M059J (cell line): Measurements from ENCODE around the genes CCDC195 and COL4A4.

DNA sequence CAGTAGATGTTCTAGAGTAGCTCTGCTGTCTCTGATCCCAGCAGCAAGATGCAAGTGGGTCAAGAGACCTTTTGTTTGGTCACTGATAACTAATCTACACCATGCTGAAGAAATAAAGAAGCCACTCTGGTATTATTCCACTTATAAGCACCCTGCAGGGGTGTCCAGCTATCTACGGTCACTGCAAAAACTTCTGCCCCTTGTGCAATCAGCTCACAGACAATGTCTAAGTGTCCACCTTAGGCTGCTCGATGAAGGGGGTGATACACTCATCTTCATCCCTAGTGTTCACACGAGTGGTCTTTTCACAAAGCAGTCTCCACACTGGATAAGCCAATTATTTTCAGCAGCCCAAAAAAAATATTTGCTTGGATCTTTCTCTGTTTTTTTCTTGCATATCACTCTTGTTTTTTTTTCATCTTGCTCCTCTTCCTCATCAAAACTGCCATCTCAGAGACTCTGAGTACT lies 85.6 kb downstream of the CUL3 start:
- RAMPAGE, long total RNA: no peak

DNA sequence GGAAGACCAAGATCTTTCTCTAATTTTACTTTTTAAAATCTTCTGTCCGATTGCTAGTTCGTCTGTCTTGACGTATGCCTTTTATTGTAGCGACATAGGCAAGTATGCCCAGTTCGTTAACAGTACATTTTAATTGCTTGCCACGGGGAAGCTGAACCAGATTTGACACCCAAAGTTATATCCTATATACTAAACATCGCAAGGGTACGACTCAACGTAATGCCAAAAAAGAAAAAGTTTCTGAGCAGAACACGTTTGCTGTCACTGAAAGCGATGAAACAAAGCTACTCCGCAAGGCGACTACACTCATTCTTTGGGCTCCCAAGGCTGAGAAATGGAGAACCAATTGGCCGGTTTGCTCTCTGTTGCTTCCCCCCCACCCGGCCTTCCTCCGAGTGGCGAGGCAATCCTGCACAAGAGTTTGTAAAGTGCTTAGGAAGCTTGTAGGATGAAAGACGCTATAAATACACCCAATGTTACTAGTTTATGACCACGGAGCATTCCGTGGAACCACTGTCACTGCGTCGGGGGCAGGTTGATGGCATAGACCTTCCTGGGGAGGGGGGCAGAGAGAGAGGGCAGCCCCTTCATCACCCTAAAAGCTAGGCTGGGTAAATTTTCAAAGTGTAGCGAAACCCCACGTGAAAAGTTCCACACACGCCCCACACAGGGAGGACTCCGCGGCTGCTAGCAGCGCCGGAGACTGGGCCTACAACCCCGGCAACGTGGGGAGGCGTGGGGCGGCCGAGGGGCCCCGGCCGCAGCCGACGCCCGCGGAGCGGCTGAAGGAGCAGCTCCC lies 1.1 kb downstream of the CUL3 start:
- RAMPAGE, long total RNA: no peak

DNA sequence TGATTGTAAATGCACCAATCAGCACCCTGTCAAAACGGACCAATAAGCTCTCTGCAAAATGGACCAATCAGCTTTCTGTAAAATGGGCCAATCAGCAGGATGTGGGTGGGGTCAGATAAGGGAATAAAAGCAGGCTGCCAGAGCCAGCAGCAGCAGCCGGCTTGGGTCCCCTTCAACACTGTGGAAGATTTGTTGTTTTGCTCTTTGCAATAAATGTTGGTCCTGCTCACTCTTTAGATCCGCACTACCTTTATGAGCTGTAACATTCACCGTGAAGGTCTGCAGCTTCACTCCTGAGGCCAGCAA lies 59.7 kb downstream of the CCDC195 start:
- RAMPAGE, long total RNA: no peak

- RAMPAGE, long total RNA: no peak
Measured at GRCh38 chr2:224716153-224716545, at the start of gene CCDC195. Gene CCDC195 (minus strand): TSS chr2:224716365.

DNA sequence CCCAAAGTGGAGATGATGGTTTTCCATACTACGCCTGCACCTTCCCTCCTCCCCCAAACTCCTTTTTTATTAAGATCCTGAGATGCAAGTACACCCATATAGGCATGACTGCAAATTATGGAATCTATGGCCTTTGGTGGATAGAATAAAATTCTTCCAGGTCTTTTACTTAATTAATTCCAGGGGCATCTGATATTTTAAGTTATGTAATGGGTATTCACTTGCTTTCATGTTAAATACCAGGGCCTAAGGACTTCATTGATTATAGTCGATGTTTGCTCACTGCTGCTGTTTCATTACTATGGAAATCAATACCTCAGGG lies 66.0 kb upstream of the CCDC195 start:
- RAMPAGE, long total RNA: no peak

- RAMPAGE, long total RNA: no peak
Measured at GRCh38 chr2:224921961-224922868, 120.1 kb downstream of the DOCK10 start.

- RAMPAGE, long total RNA: no peak
Measured at GRCh38 chr2:224948645-224949185, 93.6 kb downstream of the DOCK10 start.

- RAMPAGE, long total RNA: no peak
Measured at GRCh38 chr2:224997644-224998187, 44.6 kb downstream of the DOCK10 start.

GRCh38 chr2:225040772-225041927 lies 1.1 kb downstream of the DOCK10 start:
- RAMPAGE, long total RNA: no peak

DNA sequence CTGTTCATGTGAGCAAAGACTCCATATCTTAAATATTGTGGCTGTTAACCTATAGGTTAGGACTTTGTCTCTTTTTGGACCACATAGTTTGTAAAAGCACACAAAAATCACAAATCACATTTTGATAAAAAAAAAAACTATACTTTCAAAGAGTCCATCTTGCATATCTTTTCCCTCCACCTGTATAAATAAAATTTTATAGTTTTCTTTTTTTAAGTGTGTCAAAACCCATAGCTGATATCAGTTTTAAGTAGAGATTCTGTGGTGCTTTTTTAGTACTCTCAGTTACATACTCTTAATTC lies 82.8 kb upstream of the DOCK10 start:
- RAMPAGE, long total RNA: no peak

DNA sequence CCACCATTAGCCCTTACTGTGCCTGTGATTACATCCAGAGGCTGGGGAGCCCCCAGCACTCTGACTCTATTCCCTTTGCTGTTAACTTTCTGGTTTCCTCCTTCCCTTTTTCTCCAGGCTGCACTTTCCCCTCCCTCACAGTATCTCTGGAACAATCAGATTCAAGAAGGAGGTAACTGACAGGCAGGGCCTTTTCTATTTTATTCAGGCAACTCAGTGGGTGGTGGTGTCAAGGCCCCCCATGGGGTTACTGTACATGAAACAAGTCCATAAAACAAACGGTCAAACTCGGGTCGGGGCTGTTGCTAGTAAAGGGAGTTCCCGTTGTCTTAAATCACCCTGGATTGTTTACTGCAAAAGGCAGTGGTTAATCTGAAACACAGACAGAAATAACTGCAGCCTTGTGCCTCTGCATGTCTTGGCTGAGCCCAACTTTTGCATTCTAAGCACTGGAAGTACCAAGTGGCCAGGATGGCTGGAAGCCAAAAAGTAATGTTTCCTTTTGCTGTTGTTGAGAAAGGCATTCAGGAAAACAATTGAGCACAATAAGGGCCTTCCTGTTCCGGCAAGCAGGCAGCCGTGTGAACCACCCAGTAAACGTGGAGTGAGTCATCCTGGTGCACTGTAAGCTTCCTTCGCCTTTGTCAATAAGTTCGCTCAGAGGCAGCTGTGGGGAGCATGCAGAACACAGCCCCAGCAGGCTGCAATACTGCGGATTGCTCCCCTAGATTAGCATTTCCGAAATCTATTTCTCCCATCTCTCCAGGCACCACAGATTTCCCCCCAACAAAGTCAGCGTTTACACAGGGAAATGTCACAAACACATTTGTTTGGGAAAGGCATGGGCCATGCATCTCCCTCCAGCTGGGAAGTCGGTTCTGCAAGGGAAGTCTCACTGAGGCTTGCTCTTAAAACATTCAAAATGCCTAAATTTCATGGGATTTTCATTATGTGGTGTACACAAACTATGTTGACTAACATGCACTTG lies 149.6 kb downstream of the IRS1 start:
- RAMPAGE, long total RNA: no peak

- RAMPAGE, long total RNA: no peak
Measured at GRCh38 chr2:226725021-226725578, 74.5 kb downstream of the IRS1 start.

GRCh38 chr2:226763197-226763980 lies 36.2 kb downstream of the IRS1 start:
- RAMPAGE, long total RNA: no peak

DNA sequence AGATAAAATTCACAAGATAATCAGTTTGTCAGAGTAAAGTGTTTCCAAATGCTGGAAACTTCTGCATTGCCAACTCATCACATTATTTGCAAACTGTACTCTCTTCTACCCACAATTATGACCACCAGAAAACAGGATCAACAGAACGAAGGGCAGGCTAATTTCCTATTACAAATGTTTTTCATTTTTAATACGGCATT lies 6.0 kb downstream of the IRS1 start:
- RAMPAGE, long total RNA: no peak

DNA sequence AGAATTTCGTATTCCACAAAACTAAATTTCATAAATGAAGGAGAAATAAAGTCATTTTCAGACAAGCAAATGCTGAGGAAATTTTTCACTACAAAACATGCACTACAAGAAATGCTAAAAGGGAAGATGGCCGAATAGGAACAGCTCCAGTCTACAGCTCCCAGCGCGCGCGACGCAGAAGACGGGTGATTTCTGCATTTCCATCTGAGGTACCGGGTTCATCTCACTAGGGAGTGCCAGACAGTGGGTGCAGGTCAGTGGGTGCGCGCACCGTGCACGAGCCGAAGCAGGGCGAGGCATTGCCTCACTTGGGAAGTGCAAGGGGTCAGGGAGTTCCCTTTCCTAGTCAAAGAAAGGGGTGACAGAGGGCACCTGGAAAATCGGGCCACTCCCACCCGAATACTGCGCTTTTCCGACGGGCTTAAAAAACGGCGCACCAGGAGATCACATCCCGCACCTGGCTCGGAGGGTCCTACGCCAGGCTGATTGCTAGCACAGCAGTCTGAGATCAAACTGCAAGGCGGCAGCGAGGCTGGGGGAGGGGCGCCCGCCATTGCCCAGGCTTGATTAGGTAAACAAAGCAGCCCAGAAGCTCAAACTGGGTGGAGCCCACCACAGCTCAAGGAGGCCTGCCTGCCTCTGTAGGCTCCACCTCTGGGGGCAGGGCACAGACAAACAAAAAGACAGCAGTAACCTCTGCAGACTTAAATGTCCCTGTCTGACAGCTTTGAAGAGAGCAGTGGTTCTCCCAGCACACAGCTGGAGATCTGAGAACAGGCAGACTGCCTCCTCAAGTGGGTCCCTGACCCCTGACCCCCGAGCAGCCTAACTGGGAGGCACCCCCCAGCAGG lies 99.0 kb downstream of the COL4A4 start:
- RAMPAGE, long total RNA: no peak

DNA sequence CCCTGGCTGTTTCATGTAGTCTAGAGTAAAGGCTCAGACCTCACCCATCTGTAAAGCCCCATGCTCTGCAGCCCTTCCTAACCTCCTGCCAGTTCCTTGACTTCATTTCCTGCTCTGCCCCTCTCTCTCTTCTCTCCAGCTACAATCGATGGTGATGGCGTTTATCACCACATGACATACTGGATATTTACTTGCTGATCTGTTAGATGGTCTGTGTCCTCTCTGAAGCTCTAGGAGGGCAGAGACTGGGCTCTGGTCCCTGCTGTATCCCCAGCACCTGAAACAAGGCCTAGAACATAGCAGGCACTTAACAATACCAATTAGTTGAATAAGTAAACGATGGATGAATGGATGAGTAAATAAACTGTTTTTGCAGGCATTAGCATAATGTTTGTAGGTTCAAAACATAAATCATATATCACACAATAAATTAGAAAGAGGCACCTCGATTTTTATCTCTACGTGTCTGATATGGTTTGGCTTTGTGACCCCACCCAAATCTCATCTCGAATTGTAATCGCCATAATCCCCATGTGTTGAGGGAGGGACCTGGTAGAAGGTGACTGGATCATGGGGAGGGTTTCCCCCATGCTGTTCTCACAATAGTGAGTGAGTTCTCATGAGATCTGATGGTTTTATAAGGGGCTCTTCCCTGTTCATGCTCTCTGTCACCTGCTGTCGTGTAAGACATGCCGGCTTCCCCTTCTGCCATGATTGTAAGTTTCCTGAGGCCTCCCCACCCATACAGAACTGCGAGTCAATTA lies 76.0 kb downstream of the COL4A4 start:
- RAMPAGE, long total RNA: no peak

DNA sequence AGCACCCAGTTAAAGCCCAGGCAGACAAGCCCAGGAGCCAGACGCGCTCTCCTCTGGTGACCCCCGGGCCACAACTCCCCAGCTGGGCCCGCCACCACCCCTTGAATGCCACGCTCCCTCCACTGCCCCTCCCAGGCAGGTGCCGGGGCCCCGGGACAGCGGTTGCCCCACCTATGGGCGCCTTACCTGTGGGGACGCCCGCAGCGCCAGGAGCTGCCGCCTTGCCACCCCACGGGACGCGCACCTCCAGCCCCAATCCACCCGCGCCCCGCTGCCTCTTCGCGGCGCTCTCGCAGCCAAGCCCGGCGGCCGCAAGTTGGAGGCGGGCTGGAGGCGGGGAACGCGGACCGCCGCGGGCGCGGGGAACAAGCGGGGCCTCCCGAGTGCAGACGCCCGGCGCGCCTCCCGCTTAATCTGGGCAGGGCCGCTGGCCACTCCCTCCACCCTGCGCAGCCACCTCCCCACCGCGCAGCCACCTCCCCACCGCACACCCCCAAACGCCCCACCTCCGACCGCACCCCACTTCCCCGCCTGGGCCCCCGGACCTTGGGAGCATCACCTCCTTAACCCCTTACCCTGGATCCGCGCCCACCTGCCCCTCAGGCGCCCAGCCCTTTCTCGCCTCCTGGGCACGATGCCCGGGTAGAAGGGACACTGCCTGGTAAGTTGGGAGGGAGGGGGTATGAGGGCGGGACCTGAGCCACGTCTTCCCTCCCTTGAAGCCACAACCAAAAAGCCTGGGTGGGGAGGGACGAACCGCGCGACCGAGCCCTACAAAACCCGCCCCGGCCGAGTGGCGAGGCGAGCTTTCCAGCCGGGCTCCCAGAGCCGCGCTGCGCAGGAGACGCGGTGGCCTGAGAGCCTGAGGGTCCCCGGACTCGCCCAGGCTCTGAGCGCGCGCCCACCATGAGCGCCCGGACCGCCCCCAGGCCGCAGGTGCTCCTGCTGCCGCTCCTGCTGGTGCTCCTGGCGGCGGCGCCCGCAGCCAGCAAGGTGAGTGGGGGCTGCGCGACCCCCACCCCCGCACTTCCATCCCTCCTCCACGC lies at the start of gene COL4A4:
Gene COL4A4, minus strand, starts transcription at position 385 of the 1,046 bp plus-strand sequence.
- RAMPAGE, long total RNA: no peak

- RAMPAGE, long total RNA: no peak
Measured at GRCh38 chr2:227536290-227537108, 62.2 kb upstream of the SCYGR2 start.

- RAMPAGE, long total RNA: no peak
Measured at GRCh38 chr2:227555982-227557177, 42.3 kb upstream of the SCYGR2 start.

GRCh38 chr2:227560322-227561120 lies 38.2 kb upstream of the SCYGR2 start:
- RAMPAGE, long total RNA: no peak